SK-MEL-5 (cell line): ENCODE data around the gene SYNJ1.

DNA sequence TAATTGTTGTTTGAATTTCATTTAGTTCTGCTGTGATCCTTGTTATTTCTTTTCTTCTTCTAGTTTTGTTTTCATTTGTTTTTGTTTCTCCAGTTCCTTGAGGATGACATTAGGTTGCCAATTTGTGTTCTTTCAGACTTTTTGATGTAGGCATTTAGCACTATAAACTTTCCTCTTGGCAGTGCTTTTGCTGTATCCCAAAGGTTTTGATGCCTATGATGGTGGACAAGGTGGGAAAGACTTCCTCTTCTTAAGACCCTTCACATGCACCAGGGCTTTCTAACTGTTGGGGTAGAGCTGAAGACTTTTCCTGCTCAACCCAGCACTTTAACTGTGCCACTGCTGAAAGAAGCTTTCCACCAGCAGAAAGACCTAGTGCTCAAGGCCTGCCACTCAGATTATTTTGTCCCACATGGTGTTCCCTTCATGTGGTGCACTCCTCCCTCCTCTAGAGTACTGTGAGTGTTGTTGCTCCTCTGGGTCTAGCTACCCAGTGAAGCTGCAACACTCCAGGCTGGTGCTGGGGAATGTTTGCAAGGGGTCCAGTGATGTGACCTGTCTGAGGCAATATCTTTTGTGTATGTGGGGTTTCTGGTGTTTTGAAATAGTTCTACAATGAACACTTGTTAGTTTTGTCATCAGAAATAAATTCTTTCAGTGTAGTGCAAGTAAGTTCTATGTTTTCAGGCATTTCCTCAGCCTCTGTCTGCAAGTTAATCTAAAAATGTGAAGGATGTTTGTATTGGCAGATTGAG lies 509.6 kb downstream of the N6AMT1 start:
RAMPAGE:
- cytosol, long total RNA = no peak
- long total RNA = no peak
- nucleus, long total RNA = no peak

GRCh38 chr21:29018170-29018462 lies 1.0 kb downstream of the RWDD2B start:
RAMPAGE:
- cytosol, long total RNA = no peak
- long total RNA = no peak
- nucleus, long total RNA = no peak

DNA sequence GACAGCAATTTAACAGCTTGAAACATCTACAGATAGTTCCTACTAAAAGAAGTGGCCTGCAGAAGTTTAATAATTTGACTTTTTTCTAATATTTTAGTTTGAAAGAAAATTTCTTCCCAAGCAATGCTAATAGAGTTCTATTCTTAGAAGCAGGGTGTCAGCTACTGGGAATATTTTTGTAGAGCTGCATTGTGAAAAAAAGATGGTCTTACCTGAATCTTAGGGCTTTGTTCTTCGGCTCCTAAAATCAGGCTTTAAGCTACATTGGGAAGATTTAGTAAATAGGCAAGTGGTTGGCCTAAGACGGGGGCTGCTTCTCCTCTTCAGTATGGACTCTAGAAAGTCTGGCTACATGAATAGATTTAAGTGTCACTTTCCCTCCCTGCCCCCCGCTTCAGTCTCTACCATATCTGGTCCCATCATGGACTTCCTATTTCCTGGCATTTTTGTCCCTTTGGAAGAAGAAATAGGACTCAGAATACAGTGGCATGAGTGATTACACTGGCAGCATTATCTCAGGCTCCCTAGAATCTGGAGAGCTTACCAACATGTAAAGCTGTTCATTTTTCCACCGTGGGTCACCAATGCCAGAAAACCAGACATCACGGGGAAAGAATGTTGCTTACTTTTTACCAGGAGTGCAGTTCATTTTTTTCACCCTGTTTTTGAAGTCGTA lies 44.6 kb downstream of the BACH1 start:
RAMPAGE:
- cytosol, long total RNA = no peak
- long total RNA = no peak
- nucleus, long total RNA = no peak

GRCh38 chr21:29441445-29442006 lies 142.8 kb downstream of the BACH1 start:
RAMPAGE:
- cytosol, long total RNA = no peak
- long total RNA = no peak
- nucleus, long total RNA = no peak

DNA sequence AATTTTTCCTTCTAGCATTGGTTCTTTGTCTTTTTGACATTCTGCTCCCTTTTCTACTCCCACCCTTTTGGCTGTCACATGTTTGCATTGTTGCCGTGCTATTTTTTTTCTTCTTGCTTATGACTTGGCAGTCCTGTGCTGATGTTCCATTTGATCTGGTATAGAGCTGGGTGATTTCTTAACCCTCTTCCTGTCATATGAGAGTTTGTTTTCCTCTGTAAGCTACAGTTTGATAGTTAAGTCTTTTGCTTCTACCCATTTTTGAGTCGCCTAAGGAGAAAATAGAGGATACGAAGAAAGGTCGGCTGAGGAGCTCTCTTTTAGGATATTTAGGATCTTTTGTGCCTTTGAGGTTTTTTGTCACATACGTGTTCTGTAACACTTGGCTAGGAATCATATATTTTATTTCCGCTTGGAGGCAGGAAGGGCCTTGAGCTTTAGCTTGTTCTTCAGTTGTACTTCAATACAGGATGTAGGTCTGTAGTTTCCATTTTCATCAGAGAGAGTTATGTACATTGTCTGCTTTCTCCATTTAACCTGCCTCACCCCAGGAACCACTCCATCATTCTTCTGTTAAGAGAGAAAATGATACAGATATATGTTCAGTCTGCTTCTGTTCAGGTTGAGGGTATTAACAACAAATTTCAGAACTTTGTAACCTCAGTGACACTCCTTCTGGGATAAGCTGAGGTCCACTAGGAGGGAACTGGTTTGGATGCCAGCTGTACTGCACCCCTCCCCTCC lies 150.7 kb downstream of the BACH1 start:
RAMPAGE:
- cytosol, long total RNA = no peak
- long total RNA = no peak
- nucleus, long total RNA = no peak

DNA sequence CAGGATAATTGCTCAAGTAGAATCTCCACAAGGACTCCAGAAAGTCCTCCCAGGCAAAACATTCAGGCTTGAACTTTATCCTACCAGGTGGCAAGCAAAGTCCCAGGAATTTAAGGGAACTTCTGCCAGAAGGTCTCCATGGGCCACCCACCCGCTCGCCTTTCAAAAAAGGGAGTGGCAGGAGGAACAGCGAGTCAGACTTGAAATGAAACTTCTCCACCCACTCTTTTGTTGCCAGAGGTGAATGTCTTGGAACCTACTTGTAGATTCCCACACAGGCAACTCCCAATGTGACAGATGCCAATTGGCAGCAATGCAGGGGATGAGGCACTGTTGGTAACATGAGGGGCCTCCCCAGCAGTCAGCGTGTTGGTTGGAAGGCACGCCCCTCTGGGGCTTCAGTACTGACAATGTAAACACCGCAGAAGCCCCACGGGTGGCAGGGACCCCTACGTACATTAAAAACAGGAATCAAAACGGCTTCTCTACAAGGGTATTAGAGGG lies 124.9 kb downstream of the TIAM1 start:
RAMPAGE:
- cytosol, long total RNA = no peak
- long total RNA = no peak
- nucleus, long total RNA = no peak

GRCh38 chr21:31268037-31268422 lies 76.0 kb downstream of the TIAM1 start:
RAMPAGE:
- cytosol, long total RNA = no peak
- long total RNA = no peak
- nucleus, long total RNA = no peak

GRCh38 chr21:31557896-31558911 lies 101.3 kb upstream of the SOD1 start:
RAMPAGE:
- cytosol, long total RNA = no peak
- long total RNA = no peak
- nucleus, long total RNA = no peak

GRCh38 chr21:31659884-31660675 lies 587 bp downstream of the SOD1 start:
RAMPAGE:
- cytosol, long total RNA = no peak
- long total RNA = no peak
- nucleus, long total RNA = no peak

DNA sequence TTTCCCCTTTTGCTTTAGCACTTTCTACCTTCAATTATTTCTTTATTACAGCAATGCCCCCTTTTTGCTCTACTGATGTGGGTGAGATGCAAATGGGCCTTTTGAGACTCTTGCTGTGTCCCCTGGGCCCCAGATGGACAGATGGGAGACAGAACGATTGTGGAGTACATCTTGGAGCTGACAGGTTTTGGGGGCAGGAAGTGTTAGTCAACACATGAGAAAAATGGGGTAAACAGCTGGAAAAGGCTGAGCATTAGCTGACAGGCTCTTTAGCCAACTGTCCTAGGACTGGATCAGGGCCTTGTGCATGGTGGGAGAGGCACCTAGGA lies 41.3 kb upstream of the SCAF4 start:
RAMPAGE:
- cytosol, long total RNA = no peak
- long total RNA = no peak
- nucleus, long total RNA = no peak

RAMPAGE:
- cytosol, long total RNA = no peak
- long total RNA = no peak
- nucleus, long total RNA = no peak
Measured at GRCh38 chr21:31873180-31873696, 418 bp downstream of the HUNK start.

RAMPAGE:
- cytosol, long total RNA = no peak
- long total RNA = no peak
- nucleus, long total RNA = no peak
Measured at GRCh38 chr21:31908936-31909503, 36.2 kb downstream of the HUNK start.

DNA sequence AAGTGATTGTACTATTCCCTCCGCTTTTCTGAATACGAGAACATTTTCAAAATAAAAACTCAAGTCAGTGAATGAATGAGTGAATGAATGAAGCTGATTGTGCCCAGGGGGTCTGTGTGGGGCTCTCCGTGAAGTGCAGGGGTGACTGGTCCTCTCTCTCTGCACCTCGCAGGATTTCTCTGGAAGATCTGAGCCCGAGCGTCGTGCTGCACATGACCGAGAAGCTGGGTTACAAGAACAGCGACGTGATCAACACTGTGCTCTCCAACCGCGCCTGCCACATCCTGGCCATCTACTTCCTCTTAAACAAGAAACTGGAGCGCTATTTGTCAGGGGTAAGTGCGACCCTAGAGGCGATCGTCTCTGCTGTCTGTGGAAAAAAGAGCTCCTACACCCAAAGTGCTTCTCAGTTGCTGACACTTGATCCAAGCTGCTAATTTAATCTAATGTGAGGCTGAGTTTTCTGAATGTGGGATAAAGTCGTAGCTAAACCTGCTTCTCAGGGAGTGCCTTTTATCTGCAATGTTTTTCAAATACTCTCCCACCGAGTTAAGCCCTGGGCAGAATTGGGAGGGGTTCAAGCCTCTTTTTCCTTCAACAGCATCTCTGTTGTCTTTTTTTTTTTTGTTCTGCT lies 101.7 kb downstream of the HUNK start:
RAMPAGE:
- cytosol, long total RNA = no peak
- long total RNA = no peak
- nucleus, long total RNA = no peak

DNA sequence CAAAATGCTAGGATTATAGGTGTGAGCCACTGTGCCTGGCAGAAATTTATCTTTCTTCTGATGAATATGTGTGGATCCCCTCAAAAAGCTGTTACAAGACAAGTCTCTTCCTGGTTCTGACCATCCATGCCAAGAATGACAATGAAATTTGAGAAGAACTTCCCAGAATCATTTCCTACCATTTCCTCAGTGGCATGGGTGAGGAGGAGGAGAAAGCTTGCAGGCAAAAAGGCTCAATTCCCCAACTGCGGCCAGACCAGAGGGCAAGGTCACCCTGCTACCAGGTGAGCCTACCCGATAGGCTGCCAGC lies 16.9 kb downstream of the MRAP start:
RAMPAGE:
- cytosol, long total RNA = no peak
- long total RNA = no peak
- nucleus, long total RNA = no peak

DNA sequence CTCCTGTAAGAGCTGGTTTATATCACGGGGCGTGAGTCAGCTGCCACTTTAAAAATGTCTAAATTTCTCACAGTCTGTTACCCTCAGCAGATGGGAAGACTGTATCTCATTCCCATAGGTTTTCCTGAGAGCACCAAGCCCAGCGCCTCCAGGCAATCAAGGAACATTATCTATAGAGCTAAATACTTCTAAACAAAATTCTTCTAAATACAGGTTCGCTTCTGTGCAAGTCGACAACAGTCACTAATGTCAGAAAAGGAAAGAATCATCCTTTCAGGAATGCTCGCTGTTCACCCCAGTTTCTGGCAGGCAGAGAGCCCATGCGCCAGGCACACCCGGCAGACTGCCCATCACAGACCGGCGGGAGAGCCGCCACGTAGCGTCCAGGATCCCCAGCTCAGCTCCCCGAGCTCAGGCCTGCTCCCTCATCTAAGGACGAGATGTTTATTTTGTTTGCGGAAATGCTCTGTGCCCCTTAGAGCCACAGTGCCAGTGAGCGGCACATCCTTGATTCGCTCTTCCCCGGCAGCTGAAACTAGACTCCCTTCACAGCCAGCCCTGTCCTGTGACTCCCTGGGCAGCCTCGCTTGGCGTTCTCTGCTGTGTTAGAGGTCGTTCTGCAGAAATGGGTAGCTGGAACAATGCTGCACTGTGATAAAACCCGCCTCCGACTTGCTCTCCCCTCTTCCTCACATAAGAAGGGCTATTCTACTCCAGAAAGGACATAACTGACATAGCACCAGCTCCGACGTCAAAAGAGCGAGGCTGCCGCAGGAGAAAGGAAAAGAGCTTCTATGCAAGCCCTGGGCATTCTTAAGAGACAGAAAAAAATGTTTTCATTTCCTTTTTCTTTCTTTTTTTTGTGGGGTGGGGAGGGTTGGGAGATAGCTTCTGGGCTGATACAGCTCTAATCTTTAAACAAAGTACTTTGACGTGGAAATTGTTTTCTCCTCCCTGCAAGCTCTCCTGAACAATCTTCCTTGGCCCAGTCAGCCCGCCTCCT lies 37.0 kb downstream of the MRAP start:
RAMPAGE:
- cytosol, long total RNA = no peak
- long total RNA = no peak
- nucleus, long total RNA = start-site peak on the minus strand centred at position 522 of the sequence, 219 bp wide, 55 and 36 reads in 2 replicates

DNA sequence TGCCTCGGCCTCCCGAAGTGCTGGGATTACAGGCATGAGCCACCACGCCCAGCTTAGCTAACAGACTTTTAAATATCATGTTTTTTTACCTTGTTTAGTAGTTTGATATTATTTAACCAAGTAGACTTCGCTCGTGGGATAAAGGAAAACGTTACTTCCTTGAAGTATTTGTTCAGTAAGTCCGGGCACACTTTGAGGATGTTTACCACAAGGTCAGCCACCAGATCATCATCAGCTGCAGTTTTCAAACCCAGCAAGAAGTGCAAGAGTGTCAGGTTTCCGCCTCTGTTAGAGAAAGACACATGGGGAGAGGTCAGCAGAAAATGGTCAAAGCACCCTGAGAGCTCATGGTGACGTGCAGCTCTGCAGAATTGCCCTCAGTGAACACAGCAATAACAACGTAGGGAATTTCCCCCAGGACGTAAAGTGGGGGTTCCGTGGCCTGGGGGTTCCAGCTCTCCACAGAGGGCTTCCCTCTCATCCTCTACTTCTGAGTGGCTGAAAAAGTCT lies 24.4 kb downstream of the URB1 start:
RAMPAGE:
- cytosol, long total RNA = no peak
- long total RNA = no peak
- nucleus, long total RNA = no peak

GRCh38 chr21:32378666-32379487 lies 13.9 kb downstream of the URB1 start:
RAMPAGE:
- cytosol, long total RNA = no peak
- long total RNA = no peak
- nucleus, long total RNA = no peak

DNA sequence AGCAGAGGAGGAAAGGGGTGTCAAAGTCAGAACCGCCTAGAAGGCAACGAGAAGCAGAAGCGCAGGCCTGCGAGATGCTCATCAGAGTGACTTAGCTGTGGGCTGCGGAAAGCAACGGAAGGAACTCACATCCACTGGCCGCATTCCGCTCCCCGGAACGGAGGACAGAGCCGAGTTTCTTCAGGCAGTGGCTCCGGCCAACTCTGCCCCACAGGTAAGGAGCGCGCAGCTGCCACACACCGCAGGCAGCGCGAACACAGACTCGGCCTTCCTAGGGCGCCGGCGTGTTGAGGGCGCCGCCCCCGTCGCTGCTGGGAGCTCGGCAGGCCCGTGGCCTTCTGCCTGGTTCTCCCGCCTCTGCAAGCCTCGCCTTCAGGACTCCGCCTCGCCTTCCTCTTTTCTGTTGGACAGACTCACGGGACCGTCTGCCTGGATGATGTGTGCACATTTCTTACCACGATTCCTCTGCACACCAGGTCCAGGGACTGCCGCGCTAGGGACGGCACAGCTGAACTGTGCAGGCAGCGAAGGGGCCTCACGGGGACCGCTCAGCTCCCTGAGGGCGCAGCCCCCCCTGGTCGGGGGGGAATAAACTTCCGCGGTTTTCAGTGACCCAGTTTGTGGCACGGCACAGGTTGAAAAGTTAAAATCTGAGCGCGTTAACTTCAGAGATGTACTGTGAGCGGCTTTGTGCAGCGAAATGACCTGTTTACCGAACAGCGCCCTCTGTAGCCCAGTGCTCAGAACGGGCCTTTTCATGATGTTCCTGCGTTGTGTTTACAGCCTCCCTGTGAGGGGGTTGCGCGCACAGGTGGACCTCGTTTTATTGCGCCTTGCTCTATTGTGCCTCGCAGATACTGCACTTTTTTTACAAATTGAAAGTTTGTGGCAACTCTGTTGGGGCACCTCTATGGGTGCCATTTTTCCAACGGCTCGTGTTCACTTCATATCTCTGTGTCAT lies 15.8 kb downstream of the TCP10L start:
RAMPAGE:
- cytosol, long total RNA = no peak
- long total RNA = no peak
- nucleus, long total RNA = no peak

RAMPAGE:
- cytosol, long total RNA = no peak
- long total RNA = no peak
- nucleus, long total RNA = no peak
Measured at GRCh38 chr21:32639428-32639961, 27.3 kb upstream of the CFAP298 start.

RAMPAGE:
- cytosol, long total RNA = start-site peak on the minus strand at chr21:32727891-32727970, 37 and 37 reads in 2 replicates; start-site peak on the plus strand at chr21:32728085-32728122, 9 and 9 reads in 2 replicates
- long total RNA = start-site peak on the minus strand at chr21:32727868-32728038, 58 and 48 reads in 2 replicates
- nucleus, long total RNA = start-site peak on the plus strand at chr21:32728098-32728164, 8 and 12 reads in 2 replicates
Measured at GRCh38 chr21:32727590-32728642, at the start of gene SYNJ1. SYNJ1 (minus strand) TSS chr21:32728013.